Endodermal cell (in vitro differentiated cells): ENCODE results near the genes VCX, FAM9B and HCCS.

DNA sequence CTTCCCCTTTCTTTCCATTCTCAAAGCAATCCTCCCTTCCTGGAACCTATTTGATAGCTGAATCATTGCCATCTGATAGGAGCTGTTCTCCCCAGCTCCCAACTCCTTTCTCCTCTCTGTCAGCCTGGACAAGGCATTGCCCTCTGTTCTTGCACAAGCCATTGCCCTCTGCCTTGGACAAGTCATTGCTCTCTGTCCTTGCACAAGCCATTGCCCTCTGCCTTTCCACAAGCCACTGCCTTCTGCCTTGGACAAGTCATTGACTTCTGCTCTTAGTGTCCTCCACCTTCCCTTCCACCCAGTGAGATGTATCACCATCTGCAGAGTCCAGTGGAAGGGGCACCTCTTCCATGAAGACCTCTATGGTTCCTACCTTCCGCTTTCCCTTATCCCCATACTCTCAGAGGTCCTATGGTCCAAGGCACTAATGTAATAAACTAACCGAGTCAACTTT, 256.0 kb upstream of the STS start:
- PRO-cap, result no peak

- PRO-cap, result no peak
Measured at GRCh38 chrX:6898382-6898956, 249.0 kb upstream of the STS start.

- PRO-cap, result unidirectional peak, plus-strand start at chrX:6932207; unidirectional peak, plus-strand start at chrX:6932452; bidirectional peak, plus-strand start at chrX:6932470, minus-strand start at chrX:6932475
Measured at GRCh38 chrX:6932019-6932818, 215.3 kb upstream of the STS start.

DNA sequence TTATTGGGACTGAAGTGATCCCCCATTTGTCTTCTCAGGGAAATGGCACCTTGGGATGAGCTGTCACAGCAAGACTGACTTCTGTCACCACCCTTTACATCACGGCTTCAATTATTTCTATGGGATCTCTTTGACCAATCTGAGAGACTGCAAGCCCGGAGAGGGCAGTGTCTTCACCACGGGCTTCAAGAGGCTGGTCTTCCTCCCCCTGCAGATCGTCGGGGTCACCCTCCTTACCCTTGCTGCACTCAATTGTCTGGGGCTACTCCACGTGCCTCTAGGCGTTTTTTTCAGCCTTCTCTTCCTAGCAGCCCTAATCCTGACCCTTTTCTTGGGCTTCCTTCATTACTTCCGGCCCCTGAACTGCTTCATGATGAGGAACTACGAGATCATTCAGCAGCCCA, 111.4 kb upstream of the PUDP start:
- PRO-cap, result no peak

GRCh38 chrX:7842864-7843410, at the start of gene VCX:
VCX (plus strand) TSS chrX:7843171.
- PRO-cap, result no peak

- PRO-cap, result no peak
Measured at GRCh38 chrX:9033974-9034291, at the start of gene FAM9B. FAM9B (minus strand) TSS chrX:9034127.

DNA sequence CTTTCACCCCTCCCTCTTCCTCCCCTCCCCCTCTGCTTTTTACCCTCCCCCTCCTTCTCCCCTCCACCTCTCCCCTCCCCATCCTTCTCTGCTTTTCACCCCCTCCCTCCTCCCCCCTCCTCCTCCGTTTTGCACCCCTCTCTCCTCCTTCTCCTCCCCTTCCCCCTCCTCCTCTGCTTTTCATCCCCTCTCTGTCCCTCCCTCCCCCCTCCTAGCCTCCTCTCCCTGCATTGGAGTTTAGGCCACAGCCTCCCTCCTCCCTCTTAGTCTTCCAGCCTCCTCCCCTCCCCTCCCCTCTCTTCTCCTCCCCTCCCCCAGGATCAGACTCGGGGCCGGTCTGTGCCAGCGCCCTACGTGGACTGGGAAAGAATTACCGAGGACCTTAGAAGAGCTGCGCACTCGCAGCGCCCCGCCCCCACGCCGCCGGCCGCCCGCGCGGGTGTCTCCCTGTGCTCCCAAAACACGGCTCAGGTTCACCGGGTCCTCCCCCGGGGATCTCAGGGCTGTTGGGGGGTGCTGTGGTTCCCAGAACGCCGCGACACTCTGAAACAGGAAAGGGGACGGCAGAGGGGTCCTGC, 122.4 kb upstream of the TBL1X start:
- PRO-cap, result no peak

DNA sequence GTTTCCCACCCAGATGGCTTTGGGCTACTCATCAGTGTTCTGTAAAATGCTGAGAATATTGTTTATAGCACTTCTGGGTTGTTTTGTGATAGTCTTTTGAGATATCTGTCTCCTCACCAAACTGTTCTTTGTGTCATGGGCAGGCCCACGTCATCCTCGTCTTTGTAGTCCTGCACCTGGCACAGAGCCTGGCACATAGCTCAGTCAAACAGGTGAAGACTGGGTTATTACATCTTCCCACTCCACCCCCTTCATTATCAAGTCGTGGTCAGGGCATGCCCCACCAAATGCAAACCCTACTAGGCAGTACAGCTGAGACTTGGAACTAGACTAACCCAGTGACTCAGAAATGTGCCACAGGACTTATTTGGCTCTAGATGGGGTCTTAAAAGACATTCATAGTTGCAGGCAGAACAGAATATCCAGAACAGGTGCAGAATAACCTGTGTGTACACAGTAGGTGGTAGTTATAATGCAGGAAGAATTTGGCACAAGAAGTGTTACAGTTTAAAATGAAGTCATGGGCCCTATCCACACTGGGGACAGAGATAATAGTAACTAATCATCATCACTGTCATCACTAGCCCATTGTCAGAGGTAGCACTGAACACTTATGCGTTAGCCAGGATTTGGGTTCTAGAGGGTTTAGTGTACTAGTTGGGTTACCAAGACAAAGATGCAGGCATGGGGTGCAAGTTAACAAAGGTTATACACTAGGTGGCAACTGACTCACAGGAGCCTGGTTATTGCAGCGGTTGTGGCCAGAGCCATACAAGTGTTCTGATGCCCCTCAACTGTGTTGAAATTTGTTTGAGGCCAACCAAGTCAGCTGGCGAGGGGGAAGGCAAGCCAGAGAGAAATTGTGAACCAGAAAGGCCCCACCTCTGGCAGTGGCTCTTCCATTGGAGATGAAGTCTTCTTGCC, 75.0 kb downstream of the TBL1X start:
- PRO-cap, result no peak

- PRO-cap, result no peak
Measured at GRCh38 chrX:9646713-9647152, 118.9 kb downstream of the GPR143 start.

- PRO-cap, result no peak
Measured at GRCh38 chrX:9895243-9895607, 71.9 kb upstream of the CLDN34 start.

GRCh38 chrX:10048159-10048454, 80.9 kb downstream of the CLDN34 start:
- PRO-cap, result bidirectional peak, plus-strand start at chrX:10048313, minus-strand start at chrX:10048253

GRCh38 chrX:10577735-10578236, 42.6 kb downstream of the MID1 start:
- PRO-cap, result no peak

GRCh38 chrX:10677318-10677827, 57.0 kb upstream of the MID1 start:
- PRO-cap, result no peak

DNA sequence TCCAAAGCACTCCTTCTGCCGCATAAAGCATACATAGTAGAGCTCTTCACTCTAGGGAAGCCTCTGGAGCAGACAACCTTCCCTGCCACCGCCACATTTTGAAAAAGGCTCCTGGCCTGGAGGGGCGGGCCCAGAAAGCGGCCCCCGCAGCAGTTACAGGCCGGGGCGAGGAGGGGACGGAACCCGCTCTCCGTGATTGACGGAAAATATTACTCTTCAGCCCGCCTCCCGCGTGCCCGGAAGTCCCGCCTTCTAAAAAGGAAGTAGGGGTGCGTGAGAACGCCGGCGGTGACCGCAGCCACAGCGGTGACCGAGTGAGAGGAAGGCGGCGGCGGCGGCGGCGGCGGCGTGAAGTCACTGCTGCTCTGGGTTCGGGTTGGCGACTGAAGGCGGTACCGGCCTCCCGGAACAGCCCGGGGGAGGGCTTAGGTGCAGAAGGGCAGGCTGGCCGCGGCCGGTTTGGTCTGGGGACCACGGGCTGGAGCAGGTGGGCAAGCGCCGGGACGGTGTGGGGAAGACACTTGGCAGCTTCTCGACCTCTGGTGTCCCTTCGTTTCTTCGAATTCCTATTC, at the start of gene HCCS:
Gene HCCS (plus strand): TSS at position 301 of the 572 bp plus-strand sequence.
- PRO-cap, result bidirectional peak, plus-strand start at position 301 of the sequence, minus-strand start at position 107 of the sequence

GRCh38 chrX:11135122-11135838, 24.1 kb downstream of the HCCS start:
- PRO-cap, result unidirectional peak, plus-strand start at chrX:11135350

DNA sequence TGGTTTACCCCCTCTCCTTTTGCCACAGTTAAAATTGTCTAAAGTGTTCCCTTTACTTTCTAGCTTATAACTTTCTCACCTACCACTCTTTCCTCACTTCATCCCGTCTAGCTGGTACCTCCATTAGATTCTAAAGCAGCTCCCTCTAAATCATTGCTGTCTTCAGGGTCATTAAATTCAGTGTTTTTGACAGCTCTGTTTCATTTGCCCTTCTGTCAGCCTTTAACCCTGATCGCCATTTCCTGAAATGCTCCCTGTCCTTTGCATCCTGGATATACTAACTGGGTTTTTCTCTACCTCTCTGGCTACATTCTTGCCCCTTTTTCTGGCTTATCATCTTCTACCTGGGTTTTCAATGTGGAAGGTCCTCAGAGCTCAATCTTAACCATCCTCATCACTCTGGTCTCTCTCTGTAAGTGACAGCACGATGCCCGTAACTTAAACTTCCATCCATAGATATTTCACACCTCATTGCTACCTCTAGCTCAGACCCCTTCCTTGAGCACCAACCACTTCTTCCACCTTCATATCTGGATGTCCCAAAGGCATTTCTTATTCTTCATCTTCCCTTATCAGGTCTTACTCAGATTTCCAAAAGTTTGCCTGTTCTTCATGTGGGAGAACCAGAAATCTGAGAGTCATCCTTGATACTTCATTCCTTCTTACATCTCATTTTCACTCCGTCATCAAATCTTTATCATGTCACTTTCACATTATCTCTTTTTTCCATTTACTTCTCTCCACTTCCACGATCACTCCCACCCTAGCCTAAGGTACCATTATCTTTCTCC, 80.7 kb downstream of the HCCS start:
- PRO-cap, result no peak

DNA sequence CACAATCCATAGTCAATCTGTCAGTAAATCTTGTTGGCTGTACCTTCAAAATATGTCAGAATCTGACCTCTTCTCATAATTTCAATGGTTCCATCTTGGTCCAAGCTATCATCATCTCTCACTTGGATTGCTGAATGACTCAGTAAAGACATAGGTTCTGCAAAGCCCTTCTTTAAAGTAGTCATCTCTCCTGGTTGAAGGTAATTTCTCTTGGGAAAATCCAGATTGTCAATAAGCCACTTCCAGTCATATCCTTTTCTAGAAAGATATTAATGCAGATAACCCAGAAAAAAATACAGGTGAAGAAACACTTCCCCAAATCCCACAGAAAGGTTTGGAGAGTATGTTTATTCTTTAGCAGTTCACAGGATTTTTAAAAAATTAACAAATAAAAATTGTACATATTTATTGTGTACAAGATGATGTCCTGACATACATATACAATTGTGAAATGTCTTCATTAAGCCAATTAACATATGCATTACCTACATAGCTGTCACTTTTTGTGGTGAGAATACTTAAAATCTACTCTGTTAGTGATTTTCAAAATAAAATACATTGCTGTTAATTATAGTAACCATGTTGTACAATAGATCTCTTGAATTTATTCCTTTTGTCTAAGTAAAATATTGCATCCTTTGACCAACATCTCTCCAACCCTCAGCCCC, 23.0 kb downstream of the AMELX start:
- PRO-cap, result no peak

DNA sequence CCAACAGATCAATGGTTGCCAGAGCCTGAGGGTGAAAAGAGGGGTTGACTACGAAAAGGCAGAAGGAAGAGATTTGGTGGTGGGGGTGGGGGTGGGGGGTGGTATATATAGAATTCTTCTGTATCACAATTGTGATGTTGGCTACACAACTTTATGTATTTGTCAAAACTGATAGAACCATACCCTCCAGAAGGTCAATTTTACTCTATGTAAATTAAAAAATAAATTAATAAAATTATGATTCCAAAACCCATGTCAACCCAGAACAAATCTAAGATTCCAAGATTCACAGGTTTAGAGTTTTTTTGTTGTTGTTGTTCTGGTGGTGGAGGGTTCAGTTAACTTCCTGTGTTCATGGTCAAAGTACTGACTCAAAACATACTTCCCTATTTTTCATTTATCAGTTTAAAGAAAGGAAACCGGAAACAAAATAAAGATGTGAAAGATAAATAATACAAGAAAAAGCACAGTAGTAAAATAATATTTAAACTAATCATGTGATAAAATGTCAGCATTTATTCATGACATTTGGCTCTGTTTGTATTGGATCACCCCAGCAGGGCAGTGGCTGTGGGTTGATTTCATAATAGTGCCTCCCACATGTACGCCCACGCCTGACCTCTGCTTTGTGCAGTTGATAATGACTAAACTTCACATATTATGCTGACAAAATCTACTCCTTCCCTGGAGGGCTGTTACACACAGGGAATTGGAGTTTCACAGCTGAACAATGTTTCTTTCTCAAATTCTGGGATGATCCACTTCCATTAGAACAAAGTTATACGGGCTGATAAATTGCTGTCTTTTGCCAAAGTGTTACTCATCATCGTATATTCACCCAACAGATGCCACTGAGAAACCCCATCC, 48.0 kb downstream of the AMELX start:
- PRO-cap, result no peak

- PRO-cap, result no peak
Measured at GRCh38 chrX:11427234-11428186, 134.3 kb downstream of the AMELX start.

- PRO-cap, result no peak
Measured at GRCh38 chrX:11768059-11768633, 10.1 kb downstream of the MSL3 start.